Measurements from ENCODE around the genes VCX3B and CLCN4.

- PRO-cap: no peak
These were observed 129.8 kb upstream of the PRKX start for GRCh38 chrX:3843192-3843635.

- PRO-cap: unidirectional peak, plus-strand start at chrX:6121513
These were observed 107.4 kb downstream of the NLGN4X start for GRCh38 chrX:6121256-6121708.

DNA sequence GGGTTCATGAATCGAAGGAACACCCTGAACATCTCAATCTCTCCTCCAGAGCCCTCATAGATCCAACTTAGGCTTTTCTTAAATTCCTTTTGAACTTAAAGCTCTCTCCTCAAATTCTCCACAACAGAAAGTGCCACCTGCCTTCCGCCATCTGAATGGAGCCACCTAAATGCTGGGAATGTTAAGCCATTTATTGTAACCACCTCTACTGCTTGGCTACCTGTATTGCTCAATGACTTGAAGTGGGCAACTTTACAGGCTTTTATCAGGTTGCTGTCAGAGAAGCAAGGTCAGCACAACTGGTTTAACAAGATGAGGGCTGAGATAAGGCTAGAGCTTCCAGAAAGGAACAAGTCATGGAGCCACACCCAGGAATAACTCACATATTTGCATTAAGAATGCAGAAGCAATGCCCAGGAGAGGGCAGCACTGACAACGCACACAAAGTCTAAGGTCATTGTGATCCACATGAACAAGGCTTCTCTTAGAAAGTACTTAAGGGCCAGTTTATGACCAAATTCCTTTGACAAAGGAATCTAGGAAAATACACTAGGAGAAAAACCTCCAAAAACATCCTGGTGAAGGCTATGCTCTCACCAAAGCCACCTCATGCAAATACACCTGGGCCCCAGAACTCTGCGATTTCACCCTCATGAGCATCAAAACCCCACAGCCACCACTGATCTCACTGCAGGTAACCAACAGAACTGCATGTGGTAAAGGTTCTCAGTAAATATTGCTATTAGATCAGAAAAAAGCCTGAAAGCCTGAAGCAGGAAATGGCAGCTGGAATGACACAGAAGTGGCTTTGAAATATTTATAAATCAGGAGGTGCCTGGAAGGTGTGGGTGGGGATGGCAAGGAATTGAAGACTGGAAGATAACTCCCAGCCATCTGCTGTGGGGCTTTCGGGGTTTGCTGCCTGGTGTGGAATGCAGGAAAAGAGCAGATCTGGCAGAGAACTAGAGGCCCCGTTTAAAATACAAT, 15.0 kb upstream of the STS start:
- PRO-cap: no peak

GRCh38 chrX:8464535-8465028, at the start of gene VCX3B:
Gene VCX3B, plus strand, starts transcription at chrX:8464830.
- PRO-cap: no peak

- PRO-cap: no peak
These were observed 96.5 kb upstream of the TBL1X start for GRCh38 chrX:9368324-9368764.

- PRO-cap: no peak
These were observed 108.6 kb downstream of the TBL1X start for GRCh38 chrX:9573269-9574007.

DNA sequence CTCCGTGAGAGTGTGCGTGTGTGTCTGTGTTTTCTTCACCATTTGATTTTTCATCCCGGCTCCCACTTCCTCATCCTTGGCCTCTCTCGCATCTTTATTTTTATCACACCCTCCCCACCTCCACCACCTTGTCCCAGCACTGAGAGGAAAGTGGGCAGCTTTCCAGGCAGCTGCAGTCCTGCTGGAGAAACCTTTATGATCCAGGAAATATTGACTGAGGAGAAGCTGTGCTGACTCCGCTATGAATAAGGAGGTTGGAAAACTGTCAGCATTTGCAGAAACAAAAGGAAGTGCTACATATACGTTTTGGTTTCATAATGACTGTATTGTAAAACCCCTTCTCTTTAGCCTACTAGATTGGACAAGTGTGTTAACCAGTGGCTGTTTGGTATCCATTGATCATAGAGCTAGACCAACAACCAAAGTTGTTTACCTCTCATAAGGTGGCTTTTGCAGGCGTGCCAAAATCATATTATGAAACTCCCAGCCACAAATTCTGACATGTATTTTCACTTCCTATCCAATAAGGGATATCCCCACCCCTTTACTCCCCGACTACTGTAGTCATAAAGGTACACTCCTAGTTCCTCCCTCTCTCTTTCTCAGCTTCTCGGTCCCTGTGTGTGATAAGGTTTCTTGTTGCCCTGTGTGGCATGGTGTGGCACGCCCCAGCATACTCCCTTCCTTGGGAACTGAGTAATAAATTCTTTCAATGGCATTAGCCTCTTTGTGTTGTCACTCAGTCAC, 88.4 kb downstream of the GPR143 start:
- PRO-cap: no peak

- PRO-cap: no peak
These were observed 60.2 kb upstream of the CLDN34 start for GRCh38 chrX:9906953-9907385.

GRCh38 chrX:10017647-10018398, 50.7 kb downstream of the CLDN34 start:
- PRO-cap: no peak

- PRO-cap: no peak
These were observed 74.1 kb downstream of the CLDN34 start for GRCh38 chrX:10041235-10041675.

DNA sequence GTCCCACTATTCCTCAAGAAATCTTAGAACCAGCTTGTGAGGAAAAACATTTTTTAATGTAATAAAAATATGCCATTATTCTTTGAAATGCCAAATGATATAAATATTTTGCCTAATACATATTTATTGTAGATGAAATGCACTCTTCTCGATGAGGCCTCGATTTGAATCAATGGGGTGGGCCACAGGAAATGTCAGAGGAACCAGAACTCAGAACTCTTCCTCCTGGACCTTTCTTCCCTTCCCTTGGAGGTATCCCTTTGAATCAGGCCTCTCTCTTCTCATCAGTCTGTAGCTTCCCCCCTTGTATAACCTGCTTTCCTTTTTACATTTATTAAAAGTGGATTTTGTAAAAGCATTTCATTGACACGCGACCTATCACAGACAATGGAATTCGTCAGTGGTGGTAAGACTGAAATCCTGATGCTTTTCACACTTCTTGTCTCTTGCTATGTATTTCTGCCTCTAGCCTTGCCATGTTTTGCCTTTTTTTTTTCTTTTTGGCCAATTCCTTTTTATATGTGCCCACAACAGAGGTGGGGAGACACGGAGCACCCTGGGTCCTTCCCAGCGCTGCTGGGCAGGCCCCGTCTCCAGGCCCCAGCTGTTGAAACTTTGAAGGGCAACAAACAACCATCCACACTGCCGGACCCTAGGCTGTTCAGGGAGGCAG, 14.0 kb upstream of the CLCN4 start:
- PRO-cap: no peak

- PRO-cap: unidirectional peak, plus-strand start at chrX:10156647; bidirectional peak, plus-strand start at chrX:10156835, minus-strand start at chrX:10156863
These were observed at the start of gene CLCN4 for GRCh38 chrX:10156348-10157489. Gene CLCN4, plus strand, starts transcription at chrX:10156975.

- PRO-cap: no peak
These were observed 10.0 kb downstream of the CLCN4 start for GRCh38 chrX:10166570-10167358.

GRCh38 chrX:10173327-10174133, 16.8 kb downstream of the CLCN4 start:
- PRO-cap: bidirectional peak, plus-strand start at chrX:10173844, minus-strand start at chrX:10173721

DNA sequence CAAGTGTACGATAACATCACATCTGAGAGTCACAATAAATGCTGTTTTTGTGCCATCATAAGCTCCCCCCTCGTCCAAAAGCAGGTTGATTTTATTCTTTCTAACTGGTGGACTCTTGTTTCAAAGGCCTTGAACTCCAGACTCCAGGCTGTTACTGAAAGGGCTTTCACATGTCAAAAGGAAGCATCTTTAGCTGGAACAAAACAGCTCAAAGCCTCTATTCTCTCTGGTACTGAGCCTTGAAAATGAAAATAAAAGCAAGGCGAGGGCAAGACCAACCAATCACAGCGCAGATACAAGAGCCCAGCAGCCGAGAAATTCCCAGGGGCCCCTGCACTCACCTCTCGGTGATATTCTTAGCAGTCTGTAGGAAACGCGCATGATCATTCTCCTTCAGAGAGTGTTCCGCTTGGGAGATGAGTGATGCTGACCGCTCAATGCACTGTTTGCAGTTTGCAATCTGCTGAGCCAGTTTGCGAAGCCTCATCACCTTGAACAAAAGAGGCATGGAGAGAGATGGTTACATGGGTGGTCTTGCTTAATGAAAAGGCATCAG, 138.2 kb downstream of the MID1 start:
- PRO-cap: no peak

DNA sequence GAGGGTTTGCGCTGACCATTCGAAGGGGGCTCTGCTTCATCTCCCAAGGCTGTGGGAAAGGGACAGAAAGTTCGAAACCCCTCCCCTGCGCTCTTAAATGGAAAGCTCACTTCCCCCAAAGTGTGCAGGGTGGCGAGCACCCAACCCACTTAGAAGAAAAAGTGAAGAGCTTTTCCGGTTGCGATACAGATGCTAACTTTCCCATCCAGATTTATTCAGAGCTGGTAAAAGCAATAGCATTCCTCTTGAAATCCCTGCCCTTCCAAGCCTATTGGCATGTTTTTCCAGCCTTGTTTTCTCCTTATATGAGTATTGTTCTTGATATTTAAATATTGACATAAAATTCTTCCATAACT, 1.3 kb downstream of the MID1 start:
- PRO-cap: unidirectional peak, plus-strand start at position 121 of the sequence

DNA sequence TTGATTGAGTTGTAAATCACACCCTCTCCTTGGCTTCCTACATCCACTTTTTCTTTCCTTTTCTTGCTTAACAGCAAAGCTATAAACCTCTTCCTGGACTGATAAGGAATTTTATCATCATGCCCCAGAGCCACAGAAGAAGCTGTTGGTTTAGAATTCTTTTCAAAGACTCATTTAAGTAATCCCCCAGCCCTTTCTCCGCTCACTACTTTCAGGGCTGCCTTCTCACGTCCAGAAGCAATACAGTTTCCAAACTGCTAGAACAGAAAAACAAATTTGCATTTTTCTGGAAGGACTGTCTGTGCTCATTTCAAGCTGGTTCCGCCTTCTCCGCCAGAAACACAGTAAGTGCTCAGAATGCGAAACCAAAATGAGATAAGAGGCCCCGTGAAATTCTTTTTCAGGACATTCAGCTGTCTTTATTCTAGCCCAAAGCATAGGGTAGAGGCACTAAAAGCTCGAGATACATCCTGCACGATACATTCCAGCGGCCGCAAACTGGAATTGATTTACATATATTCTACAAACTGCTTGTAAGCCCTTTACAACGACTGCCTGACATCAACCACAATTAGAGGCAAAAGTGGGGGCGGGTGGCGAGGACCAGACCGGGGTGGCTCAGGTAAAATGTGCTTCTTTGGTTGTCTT, 764 bp downstream of the MID1 start:
- PRO-cap: no peak

GRCh38 chrX:11295165-11295982, 2.2 kb downstream of the AMELX start:
- PRO-cap: no peak

GRCh38 chrX:11768059-11768633, 10.1 kb downstream of the MSL3 start:
- PRO-cap: no peak

GRCh38 chrX:12843853-12844341, 23.0 kb upstream of the TLR7 start:
- PRO-cap: unidirectional peak, plus-strand start at chrX:12844123